Cardiac muscle cell (in vitro differentiated cells and primary cell): ENCODE measurements around the genes KRTAP10-7, UBE2G2 and SUMO3.

GRCh38 chr21:43972883-43973512 lies 39.1 kb upstream of the TRAPPC10 start:
- RAMPAGE, long total RNA = no peak
- RRBS = 18% methylated on average over 4 of the region's 18 CpGs

- RAMPAGE, long total RNA = no peak
- RRBS = no CpG with 5 or more reads among the region's 30 CpGs
Observed at GRCh38 chr21:43980611-43981413, 31.3 kb upstream of the TRAPPC10 start.

GRCh38 chr21:44013342-44013809 lies 1.3 kb downstream of the TRAPPC10 start:
- RAMPAGE, long total RNA = no peak
- RRBS = no CpG with 5 or more reads among the region's 5 CpGs

- RAMPAGE, long total RNA = no peak
- RRBS = no CpG with 5 or more reads among the region's 7 CpGs
Observed at GRCh38 chr21:44059562-44060129, 47.5 kb downstream of the TRAPPC10 start.

DNA sequence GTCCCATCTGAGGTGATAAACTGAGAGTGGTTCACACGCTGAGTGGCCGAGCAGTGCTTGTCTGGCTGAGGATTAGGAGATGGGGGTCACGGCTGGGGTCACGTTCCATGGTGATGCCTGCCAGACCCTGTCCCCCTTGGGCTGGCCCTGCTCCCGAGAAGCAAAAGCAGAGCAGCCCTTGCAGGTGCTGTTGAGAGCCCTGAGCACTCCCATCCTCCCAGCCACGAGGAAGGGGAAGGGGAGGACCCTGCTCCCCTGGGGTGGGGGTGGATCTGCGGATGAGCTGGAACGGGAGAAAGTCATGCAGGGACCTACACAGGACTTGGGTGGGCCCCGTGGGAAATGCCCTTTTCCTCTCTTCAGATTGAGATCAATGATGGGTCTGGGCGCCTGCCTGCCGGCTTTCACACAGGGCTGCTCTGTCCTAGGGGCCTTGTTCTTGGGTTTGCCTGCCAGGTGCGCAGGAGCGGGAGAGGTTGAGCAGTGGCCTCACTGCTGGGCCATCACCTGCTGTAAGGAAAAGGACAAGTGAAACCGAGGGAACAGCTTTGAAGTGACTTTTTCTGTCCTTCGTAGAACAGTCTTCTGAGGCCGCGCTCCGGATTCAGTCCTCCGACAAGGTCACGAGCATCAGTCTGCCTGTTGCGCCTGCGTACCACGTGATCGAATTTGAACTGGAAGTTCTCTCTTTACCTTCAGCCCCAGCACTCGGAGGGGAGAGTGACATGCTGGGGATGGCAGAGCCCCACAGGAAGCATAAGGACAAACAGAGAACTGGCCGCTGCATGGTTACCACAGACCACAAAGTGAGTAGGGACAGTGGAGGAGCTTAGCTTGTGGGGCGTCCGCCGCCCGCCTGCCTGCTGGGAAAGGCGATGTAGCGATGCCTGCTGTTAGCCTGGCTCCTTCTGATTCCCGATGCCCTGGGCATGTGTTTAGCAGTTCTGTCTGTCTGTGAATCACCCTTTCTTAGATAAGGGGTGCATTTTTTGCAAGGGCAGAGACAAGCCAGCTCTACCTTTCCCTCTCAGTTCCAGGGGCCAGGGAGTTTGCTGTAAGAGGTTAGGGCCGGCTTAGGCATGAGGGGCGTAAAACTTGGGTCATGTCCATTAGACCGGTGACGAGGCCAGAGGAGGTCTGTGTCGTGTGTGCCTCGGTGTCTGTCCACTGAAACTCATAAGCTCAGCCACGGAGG lies 19.7 kb upstream of the PWP2 start:
- RAMPAGE, long total RNA = no peak
- RRBS = no CpG with 5 or more reads among the region's 40 CpGs

GRCh38 chr21:44089134-44090210 lies 17.7 kb upstream of the PWP2 start:
- RAMPAGE, long total RNA = no peak
- RRBS = no CpG with 5 or more reads among the region's 29 CpGs

GRCh38 chr21:44310768-44311478 lies 11.1 kb downstream of the PFKL start:
- RAMPAGE, long total RNA = no peak
- RRBS = 62% methylated on average over 4 of the region's 23 CpGs

DNA sequence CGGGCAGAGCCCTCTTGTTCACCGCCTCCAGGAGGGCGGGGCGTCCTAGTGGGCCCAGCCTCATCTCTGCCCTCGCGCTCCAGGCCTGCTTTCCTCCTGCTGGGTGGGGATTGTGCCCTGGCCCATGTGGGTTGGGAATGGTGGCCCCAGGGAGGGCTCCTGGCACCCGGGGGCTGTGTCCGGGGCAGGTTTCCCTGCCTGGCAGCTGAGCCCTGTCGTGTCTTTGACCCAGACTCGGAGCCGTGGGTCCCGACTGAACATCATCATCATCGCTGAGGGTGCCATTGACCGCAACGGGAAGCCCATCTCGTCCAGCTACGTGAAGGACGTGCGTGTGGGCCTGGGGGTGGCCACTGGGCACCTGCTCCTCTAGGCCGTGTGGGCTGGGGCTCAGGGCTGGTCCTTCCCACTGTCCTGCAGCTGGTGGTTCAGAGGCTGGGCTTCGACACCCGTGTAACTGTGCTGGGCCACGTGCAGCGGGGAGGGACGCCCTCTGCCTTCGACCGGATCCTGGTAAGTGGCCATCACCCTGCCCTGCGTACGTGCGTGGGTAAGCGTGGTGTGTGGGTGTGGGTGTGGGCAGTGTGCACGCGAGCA lies 16.3 kb downstream of the PFKL start:
- RAMPAGE, long total RNA = no peak
- RRBS = 85% methylated on average over 1 of the region's 33 CpGs

- RAMPAGE, long total RNA = no peak
- RRBS = 93% methylated on average over 2 of the region's 3 CpGs
Observed at GRCh38 chr21:44328007-44328226, 11.3 kb downstream of the CFAP410 start.

DNA sequence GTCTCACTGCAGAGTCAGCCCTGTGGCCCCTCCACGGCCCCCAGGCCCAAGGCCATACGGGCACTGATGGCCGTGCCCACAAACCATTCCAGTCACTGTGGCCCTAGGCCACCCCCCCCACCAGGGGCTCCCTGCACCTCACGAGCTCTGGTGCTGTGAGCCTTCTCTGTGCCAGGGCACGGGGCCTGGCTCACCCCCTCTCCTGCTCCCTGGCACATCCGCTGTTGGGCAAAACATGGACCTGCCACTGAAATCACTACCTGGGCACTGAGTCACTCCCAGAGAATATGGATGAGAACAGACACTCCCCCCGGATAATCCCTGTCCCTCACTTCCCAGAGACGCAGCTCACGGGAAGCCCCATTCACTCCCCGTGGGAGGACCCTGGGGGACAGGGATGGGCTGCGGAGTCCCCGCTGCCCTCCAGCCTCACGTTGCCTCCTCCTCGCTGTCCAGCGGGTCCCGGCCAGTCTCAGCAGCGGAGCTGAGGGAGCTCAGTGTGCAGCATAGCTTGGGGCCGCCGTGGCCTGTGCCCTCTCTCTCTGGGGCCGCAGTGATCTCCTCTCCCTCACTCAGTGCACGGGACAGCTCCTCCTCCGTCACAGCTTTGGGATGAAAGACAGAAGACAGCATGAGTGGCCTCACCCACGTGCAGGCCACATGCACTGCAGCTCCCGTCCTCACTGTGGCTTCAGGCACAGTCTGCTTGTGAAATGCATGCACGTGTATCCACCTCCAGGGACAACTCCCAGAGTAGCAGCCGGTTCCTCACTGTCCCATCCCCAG lies 7.6 kb downstream of the CFAP410 start:
- RAMPAGE, long total RNA = no peak
- RRBS = no CpG with 5 or more reads among the region's 26 CpGs

DNA sequence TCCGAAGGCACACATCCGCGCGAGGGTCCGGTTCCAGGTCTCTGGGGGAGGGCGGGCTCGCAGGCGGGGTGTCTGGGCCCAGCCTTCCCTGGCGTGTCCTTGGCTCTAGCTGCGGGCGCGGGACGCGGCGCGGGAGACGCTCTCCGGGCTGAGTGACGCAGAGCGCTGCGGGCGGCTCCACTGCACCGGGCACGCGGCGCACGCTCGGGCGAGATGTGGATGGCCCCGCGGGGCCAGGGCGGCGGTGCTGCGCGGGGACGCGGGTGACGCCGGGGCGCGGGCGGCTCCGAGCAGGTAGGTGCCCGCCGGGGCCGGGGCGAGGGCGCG lies 3.5 kb upstream of the TRPM2 start:
- RAMPAGE, long total RNA = no peak
- RRBS = 5% methylated on average over 41 of the region's 49 CpGs

GRCh38 chr21:44451944-44452328 lies 3.4 kb upstream of the LRRC3 start:
- RAMPAGE, long total RNA = no peak
- RRBS = no CpG with 5 or more reads among the region's 4 CpGs

DNA sequence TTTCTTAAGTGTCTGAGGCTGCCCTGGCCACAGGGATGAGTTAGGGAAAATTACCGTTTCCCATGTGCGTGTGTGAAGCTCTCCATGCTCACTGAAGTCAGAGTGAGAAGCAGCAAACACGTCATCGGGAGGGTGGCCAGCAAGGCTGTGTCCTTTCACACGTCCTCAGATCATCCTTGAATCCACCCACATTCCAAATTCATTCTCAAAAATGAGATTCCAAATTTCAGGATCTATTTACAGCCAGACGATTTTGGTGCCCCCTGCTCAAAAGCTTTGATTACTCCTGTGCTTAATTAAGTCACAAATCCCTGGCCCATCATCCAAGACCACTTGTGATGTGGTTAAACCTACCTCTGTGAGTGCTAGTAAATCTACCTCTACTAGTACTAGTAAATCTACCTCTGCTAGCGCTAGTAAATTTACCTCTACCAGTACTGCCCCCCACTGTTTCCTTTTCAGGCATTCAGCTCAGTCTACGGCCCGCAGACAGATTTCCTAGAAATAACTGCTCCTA lies 28.7 kb downstream of the LRRC3 start:
- RAMPAGE, long total RNA = no peak
- RRBS = no CpG with 5 or more reads among the region's 9 CpGs

GRCh38 chr21:44600425-44601045 lies at the start of gene KRTAP10-7:
KRTAP10-7 (plus strand) TSS chr21:44600597.
- RAMPAGE, long total RNA = no peak
- RRBS = no CpG with 5 or more reads among the region's 18 CpGs

DNA sequence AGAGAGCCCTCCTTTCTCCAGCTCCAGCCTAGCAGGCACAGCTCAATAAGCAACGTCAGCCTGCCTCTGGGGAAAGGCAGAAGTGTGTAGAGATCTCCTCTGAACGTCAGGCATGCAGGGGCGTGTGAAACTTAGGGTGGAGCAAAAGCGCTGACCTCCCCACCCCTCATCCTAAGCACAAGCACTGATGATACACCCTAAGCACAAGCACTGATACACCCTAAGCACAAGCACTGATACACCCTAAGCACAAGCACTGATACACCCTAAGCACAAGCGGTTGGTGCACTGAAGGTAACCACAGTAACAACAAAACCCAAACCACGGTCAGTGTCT lies 1.3 kb downstream of the KRTAP12-3 start:
- RAMPAGE, long total RNA = no peak
- RRBS = no CpG with 5 or more reads among the region's 6 CpGs

GRCh38 chr21:44801601-44802793 lies at the start of gene UBE2G2:
UBE2G2 (minus strand) TSS chr21:44801820.
- RAMPAGE, long total RNA = start-site peak on the minus strand at chr21:44801742-44801827, 418 and 762 reads in 2 replicates
- RRBS = 1% methylated on average over 42 of the region's 104 CpGs

DNA sequence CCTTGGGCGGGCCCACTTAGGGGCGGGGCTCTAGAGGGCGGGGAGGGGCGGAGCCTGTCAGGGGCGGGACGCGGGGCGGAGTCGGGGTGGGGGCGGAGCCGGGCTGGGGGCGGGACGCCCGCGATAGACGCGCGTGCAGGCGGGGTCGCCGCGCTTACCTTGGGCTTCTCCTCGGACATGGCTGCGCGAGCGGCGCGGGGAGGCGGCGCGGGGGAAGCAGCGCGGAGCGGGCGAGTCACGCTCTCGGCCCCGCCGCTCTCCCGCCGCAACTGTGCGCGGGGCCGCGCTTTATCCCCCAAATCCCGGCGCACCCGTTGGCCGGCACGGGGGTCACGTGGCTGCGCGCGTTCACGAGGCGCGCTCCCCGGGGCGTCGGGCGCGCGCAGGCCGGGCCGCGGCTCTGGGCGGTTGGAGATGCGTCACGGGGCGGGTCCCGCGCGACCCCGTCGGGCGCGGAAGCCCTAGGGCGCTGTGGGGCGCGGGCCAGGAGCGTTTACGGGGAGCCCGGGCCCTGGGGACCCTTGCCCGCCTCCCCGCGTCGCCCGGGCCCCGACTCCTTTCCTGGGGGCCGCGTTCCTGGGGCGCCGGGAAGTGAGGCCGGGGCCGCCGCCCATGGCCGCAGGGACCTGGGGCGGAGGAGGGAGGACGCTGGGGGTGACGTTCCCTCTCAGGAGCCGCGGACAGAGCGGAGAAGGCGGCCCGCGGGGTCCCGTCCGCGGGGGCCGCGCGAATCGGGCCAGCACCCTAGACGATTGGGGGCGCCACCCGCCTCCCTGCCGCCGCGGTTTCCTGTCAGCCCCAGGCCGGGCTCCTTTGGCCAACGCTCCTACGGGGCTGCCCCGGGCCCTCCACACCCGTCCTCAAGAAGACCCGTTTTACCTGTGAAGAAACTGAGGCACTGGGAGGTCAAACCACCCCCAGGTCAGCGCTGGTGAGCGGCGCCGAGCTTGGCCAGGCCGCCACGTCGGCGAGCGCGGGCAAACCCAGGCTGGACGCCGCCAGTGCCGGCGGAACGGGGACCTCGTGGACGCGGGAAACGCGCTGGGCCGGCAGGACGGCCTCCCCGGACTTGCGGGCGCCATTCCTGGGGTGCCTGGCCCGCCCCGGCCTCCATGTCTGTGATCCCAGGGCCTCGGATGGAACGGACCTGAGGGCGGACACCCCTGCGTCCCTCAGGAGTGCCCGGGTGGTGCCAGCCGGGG lies at the start of gene SUMO3:
Gene SUMO3, minus strand, starts transcription at position 273 of the 1,202 bp plus-strand sequence.
- RAMPAGE, long total RNA = start-site peak on the minus strand centred at position 270 of the sequence, 17 bp wide, 407 and 342 reads in 2 replicates
- RRBS = 15% methylated on average over 51 of the region's 158 CpGs

DNA sequence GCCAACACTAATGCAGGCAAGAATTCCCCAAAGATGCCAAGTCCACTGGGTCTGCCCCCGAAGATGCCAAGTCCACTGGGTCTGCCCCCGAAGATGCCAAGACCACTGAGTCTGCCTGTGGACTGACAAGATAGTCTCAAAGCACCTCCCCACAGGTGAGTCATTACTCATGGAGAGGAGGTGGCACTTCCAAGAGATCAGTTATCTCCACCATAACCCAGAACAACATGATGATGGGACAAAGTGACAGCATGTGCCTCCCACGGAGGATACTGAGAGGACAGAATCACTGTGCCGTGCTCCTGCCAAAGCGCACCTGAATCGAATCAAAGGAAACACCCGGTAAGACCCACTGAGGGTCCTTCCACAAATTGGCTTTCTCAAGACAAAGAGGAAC lies 4.7 kb downstream of the PTTG1IP start:
- RAMPAGE, long total RNA = no peak
- RRBS = no CpG with 5 or more reads among the region's 7 CpGs

GRCh38 chr21:44878504-44879085 lies 5.1 kb upstream of the PTTG1IP start:
- RAMPAGE, long total RNA = no peak
- RRBS = no CpG with 5 or more reads among the region's 6 CpGs

DNA sequence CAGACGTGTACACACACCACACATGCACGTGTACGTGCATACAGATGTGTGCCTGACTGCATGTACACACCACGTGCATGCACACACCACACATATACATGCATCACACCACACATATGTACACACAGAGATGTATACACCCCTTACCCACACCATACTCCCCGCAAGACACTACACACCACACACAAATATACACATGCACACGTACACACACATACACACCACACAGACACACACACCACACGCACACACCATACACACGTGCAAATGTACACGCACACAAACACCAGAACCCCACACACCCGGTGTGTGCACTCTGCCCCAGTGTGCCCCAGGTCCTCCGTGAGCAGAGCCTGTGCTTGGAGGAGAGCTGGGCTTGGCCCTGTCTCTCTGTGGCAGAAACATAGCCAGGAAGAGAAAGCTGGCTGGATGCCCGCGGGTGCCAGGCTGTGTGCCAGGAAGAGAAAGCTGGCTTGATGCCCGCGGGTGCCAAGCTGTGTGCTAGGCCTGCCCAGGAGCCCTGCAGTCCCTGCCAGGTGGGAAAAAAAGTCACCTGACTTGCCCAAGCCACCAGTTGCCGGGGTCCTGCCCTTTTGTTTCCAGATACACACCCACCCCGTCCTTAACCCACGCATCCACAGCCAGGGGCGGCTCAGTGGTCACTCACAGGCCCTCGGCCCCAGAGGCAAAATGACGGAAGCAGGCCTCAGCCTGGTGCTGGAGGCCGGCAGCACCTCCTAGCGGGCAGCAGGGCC lies 9.4 kb downstream of the ITGB2 start:
- RAMPAGE, long total RNA = no peak
- RRBS = 65% methylated on average over 2 of the region's 23 CpGs